Type B pancreatic cell (in vitro differentiated cells): ENCODE results near the genes CYP2A6, CYP2A13, CYP2S1, EXOSC5, ERICH4 and CEACAM5.

DNA sequence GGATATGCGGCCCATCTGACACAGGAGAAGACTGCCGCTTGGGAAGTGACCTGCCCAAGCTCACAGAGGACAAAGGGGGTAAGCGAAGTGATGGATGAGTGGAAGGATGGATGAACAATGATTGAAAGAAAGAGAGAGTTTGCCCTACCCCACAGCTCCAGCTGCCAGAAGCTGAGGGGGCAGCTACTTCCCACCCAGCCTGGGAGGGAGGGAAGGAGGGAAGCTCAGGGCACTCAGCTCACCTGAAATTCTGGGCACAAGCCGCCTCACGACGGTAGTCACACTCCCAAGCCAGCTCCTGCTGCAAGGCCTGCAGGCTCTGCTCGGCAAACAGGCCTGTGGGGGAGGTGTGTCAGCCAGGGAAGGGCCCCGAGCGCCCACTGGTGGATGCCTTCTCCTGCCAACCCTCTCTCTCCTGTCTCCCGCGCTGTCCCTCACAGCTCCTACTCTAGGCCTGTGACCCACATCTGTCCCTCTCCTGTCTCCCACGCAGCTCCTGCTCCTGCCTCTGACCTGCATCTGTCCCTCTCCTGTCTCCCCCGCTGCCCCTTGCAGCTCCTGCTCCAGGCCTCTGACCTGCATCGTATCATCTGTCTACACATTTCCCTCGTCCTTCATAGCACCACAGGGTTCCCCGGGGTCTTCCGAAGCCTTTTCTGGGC lies 12.0 kb upstream of the NUMBL start:
- PRO-cap = no peak

- PRO-cap = no peak
These were observed 2.5 kb downstream of the ITPKC start for GRCh38 chr19:40719398-40719831.

GRCh38 chr19:40806628-40807496 lies 7.9 kb downstream of the EGLN2 start:
- PRO-cap = bidirectional peak, plus-strand start at chr19:40807009, minus-strand start at chr19:40806866

GRCh38 chr19:40850130-40850934 lies at the start of gene CYP2A6:
CYP2A6 (minus strand) TSS chr19:40850447.
- PRO-cap = no peak

DNA sequence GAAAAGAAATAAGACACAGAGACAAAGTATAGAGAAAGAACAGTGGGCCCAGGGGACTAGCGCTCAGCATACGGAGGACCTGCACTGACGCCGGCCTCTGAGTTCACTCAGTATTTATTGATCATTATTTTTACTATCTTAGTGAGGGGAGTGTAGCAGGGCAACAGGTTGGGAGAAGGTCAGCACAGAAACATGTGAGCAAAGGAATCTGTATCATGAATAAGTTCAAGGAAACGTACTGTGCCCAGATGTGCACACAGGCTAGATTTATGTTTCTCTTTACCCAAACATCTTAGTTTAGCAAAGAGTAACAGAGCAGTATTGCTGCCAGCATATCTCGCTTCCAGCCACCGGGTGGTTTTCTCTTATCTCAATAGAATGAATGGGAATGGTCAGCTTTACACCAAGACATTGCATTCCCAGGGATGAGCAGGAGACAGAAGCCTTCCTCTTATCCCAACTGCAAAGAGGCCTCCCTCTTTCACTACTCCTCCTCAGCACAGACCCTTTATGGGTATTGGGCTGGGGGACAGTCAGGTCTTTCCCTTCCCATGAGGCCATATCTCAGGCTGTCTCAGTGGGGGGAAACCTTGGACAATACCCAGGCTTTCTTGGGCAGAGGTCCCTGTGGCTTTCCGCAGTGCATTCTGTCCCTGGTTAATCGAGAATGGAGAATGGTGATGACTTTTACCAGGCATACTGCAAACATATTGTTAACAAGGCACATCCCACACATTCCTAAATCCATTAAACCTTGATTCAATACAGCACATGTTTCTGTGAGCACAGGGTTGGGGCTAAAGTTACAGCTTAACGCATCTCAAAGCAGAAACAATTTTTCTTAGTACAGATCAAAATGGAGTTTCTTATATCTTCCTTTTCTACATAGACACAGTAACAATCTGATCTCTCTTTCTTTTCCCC lies 40.5 kb upstream of the CYP2A7 start:
- PRO-cap = no peak

- PRO-cap = no peak
These were observed at the start of gene CYP2A13 for GRCh38 chr19:41088071-41088546. CYP2A13 (plus strand) TSS chr19:41088451.

DNA sequence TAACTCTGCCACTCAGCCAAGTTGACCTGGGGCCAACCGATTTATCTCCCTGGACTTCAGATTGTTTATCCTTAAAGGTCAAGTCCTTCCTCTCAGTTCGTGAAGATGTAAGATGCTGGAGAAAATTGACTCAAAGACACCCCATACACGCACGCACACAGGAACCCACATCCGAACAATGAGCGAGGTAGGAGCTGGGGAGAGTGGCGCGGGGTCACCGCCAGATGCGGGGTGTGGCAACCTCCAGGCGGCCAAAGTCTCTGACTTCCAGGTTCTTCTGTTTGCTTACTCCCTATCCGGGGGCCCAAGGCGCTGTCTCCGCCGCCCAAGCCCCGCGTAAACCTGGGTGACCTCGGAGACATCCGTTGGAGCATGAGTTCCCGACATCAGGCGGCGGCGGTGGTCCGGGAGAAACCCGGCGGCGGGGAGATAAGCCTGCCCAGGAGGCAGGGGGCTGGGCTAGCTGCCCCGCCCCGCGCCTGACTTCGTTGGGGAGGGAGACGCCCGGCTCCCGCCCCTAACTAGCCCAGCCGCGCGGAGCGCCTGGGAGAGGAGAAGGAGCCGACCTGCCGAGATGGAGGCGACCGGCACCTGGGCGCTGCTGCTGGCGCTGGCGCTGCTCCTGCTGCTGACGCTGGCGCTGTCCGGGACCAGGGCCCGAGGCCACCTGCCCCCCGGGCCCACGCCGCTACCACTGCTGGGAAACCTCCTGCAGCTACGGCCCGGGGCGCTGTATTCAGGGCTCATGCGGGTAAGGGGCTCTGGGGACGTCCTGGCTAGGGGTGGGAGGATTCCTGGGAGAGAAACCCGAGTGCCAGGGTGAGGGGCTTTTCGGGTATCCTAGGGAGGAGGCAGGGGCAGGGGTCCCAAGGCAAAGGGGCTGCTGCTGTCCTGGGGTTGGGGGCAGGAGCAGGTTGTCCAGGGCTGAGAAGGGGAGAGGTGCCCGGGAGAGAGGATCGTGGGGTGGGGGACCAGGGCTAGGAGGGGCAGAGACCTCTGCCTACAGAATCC lies at the start of gene CYP2S1:
CYP2S1 (plus strand) TSS at position 529 of the 1,011 bp plus-strand sequence.
- PRO-cap = bidirectional peak, plus-strand start at position 529 of the sequence, minus-strand start at position 405 of the sequence

GRCh38 chr19:41206653-41207308 lies 12.2 kb upstream of the AXL start:
- PRO-cap = no peak

- PRO-cap = no peak
These were observed 19.9 kb downstream of the AXL start for GRCh38 chr19:41238955-41239255.

DNA sequence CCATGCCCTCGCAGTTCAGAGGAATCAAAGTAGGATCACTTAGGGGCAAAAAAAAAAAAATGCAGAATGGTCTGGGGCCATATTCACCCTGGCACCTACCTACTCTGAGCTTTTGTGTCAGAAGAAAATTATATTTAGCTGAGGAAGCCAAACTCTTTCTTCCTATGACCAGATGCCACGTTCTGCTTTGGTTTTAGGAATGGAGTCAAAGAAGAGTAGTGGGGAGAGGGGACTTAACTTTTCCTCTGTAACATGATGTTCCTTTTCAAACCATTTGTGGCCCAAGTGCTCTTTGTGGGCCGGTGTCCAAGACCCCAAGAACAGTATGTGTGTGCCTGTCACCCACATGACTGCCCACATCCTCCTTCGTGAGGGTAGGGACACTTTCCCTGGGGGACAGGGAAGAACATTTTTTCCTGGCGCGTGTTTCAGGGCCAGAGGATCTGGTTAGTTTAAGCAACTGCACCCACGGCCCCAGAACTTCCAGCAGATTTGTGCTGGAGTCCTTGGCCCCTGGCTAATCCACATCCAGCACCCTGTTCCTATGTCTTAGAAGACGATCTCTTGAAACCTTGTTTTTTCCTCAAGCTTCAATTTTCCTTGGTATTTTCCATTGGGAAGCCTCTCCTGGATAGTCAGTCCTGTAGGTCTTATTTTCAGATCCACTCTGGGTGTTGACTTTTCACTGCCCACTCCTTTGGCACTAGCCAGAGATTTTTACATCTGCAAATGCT lies 10.9 kb upstream of the CCDC97 start:
- PRO-cap = no peak

GRCh38 chr19:41305427-41306022 lies 4.4 kb upstream of the CCDC97 start:
- PRO-cap = no peak

GRCh38 chr19:41310814-41311197 lies 834 bp downstream of the CCDC97 start:
- PRO-cap = no peak

DNA sequence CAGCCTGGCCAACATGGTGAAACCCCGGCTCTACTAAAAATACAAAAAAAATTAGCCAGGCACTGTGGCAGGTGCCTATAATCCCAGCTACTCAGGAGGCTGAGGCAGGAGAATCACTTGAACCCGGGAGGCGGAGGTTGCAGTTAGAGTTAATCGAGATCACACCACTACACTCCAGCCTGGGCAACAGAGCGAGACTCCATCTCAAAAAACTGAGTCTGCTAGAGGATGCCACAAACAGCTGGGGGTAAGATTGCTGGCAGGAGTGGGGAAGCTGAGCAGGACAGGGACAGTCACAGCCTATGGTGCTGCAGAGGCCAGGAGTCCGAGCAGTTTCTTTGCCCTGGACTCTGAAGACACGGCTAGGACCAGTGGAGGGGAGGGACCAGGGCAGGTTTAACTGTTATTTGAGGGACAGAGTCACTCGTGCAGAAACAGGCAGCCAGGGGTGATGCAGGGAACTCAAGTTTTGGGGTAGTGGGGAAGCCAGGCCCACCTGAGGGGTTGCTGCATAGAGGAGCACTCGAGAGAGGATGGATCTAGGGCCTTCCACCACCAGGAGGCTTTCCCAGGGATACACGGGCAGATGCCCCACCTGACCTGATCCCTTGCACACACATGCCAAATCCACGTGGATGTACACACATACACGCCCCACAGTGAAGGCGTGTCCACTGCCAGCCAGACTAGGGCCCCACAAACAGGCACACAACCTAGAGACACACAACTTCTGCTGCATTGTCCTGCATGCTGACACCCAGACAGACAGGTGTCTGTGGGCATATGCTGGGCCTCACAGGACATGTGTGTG lies 8.5 kb downstream of the CCDC97 start:
- PRO-cap = no peak

GRCh38 chr19:41322610-41323406 lies 12.8 kb downstream of the CCDC97 start:
- PRO-cap = no peak

GRCh38 chr19:41331476-41332531 lies 21.8 kb downstream of the CCDC97 start:
- PRO-cap = no peak

- PRO-cap = unidirectional peak, minus-strand start at chr19:41397356; unidirectional peak, plus-strand start at chr19:41397818
These were observed at the start of gene EXOSC5 for GRCh38 chr19:41397022-41398068. EXOSC5 (minus strand) TSS chr19:41397359.

DNA sequence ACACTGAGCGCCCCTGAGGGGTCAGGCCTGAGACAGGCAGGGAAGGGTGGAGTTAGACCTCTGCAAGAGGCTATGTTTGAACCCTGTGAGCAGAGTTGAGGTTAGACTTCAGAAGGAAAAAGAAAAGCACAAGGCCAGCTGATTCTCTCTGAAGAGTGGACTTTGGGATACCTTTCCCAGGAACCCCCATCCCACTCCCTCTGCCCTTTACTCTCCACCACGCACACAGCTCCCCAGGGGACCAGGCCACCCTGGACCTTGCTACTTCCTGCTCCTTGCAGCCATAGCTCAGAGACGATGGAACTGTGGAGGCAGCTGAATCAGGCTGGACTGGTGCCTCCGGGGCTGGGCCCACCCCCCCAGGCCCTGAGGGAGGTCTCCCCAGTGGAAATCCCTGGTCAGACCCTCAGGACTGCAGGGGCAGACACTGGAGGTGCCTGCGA lies at the start of gene ERICH4:
ERICH4 (plus strand) TSS at position 284 of the 443 bp plus-strand sequence.
- PRO-cap = unidirectional peak, plus-strand start at position 291 of the sequence

DNA sequence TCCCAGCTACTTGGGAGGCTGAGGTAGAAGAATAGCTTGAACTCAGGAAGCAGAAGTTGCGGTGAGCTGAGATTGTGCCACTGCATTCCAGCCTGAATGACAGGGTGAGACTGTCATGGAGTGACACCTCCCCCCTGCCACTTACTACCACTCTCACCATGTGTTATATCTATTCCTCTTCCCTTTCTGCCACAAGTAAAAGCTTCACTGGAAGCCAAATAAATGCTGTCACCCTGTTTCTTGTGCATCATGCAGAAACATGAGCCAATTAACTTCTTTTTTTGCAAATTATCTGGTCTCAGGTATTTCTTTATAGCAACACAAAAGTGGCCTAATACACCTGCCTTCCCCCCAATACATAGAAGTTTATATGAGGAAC lies 10.7 kb upstream of the CEACAM4 start:
- PRO-cap = no peak

- PRO-cap = no peak
These were observed at the start of gene CEACAM5 for GRCh38 chr19:41708188-41708920. CEACAM5 (plus strand) TSS chr19:41708626.

DNA sequence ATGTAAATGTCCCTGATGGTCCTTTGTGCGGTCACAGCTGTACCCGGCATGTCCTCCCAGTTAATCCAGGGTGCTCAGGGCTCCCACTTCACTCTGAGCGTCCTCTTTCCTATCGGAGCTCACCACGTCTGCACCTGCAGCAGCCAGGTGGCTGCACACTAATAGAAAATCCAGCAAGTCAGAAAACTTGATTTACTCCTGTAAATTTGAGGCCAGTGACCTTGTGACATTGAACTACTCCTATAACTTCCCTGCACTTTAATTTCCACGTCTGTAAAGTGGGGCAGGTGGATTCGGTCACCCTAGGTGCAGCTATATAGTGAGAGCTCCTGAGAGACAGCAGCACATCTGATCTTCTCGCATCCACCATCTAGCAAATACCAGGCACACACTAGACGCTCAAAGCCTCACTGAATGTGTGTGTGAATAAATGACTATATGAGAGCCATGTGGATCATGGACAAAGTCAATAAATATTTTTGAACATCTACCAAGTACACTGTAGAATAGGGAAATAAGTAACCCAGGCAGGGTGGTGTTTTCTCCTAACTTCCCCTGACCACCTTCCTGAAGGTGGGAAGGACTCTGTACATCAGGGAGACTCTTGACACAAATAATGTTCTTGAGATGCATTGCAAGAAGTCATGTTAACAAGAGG lies 6.8 kb upstream of the CEACAM6 start:
- PRO-cap = no peak